ENCODE measurements around the gene ZW10.

DNA sequence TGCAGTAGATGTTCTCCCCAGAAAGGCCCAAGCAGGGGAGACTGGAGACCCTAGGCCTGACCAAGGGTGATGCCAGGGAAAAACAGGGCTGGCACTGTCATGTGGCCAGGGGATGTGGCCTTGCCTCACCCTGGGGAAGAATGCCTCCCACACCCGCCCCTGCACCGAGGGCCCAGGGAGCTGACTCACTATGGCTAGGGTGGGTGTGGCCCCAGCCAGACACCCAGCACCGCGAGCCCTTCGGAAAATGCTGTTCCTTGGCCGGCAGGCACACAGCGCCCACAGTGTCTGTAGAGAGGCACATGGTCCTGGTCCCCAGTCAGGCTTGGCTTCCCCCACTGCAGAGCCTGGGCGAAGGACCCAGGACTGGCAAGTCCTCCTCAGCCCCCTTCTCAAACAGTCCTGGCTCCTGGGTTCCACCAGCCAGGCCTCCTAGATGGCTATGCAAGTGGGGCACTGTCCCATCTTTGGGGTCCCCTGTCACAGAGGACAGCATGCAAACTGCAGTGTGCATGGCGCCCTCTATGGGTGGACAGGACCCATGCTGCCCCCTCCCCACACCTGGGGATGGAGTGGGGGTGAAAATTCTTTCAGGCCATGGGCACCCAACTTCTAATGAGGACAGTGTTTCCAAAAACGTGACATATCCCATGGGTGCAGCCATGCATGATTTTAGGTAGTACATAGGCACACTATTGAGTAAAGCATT is 15.3 kb downstream of the TMPRSS5 start:
- PRO-cap: no peak

DNA sequence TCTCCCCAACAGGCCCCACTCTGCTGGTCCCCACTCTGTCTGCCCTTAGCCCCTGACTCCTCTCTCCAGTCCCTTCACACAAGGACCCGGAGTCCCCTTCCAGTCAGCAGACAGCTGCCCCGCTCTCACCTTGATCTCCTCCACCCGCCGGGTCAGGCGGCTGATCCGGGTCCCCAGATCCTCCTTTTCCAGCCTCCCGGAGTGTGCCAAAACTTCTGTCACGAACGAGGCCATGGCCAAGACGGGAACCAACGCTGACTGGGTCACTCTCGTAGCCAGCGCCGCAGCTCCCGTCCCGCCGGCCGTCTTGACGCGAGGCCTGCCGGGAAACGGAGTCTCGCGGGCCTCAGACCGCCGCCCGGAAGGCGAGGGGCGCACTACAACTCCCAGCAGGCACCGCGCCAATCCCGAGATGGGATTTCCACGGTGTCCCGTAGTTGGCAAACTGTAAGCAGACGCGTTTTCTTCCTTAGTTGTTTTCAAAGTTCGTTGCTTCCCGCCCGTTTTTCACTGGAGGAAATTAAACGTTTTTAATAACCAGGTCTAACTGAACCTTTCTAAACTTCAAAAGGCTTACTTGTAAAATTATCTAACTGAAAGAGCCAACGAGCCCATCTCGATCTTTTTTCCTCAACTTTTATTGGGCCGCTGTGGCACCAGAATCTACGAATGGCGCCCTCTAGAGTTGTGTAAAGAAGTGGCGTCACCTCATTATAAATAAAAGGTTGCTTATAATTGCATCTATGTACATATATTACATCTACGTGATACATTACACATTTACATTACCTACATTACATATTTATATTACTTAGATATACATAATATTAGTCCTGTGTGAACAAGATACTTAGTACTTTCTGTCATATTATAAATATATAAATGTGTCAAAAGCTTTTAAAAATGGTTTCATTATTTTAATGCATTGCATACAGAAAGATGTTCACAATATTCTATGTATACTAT is at the start of gene ZW10:
TSS of gene ZW10 (minus strand) at position 260 of the 966 bp plus-strand sequence.
- PRO-cap: unidirectional peak, minus-strand start at position 260 of the sequence

DNA sequence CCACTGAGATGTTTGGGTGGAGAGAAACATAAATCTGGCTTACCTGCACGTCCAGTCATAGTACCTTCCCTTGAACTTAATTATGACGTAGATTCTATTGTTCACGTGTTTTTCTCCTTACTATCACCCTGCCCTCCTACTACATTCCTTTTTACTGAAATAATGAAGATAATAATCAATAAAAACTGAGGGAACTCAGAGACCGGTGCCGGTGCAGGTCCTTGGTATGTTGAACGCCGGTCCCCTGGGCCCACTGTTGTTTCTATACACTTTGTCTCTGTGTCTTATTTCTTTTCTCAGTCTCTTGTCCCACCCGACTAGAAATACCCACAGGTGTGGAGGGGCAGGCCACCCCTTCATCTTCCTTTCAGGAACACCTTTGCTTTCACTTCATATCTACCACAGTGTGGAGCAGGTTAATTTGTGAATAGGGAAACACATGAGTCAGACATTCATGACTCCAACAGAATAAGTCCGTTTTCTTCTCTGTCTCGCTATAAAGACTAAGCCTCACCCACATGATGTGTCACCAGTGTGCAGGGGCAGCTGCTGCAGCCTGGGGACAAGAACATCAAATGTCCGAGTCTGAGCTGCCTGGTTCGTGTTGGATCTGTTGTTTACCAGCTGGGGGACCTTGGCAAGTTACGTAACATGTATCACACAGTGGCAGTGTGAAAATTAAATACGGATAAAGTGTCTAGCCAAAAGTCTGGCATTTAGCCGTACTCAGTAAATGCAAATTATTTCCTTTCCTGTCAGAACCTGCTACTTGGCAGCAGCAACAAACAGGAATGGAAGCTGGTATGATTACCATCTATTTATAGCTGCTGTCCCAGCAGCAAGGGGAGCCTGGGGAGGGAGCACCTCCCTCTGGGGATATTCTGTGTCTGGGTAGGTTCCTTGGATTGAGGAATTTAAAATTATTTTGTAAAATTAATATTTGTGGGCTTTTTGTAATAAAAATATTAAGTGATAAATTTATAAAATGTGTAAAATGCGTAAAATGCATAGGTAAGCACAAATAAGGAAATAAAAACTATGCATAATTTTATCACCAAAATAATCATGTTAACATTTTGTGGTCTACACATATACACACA is 1.5 kb upstream of the CLDN25 start:
- PRO-cap: no peak

DNA sequence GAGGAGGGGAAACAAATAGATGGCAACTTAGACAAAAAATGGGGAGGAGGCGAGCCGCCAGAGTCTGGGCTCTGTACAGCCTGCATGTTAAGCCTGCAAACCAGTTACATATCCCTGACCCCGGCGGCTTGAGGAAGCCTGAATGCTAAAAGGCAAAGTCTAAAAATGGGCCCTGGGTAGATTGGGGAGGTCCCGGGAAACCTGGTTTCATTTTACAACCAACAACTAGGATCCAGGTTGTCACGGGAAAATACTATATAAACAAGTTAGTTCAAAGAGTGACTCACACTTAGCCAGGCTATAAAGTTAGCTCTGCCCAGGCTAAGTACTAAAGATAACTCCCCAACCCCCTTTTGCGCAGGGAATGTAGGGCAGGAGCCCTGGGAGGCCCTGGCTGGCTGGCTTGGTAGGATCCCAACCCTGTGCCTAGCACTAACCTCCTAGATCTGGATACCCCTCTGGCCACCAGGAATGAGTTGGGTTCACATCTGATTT is 18.7 kb upstream of the ZBTB16 start:
- PRO-cap: no peak

GRCh38 chr11:114075698-114076170 is 16.2 kb downstream of the ZBTB16 start:
- PRO-cap: no peak

- PRO-cap: no peak
Observed at GRCh38 chr11:114076174-114076392, 16.6 kb downstream of the ZBTB16 start.

DNA sequence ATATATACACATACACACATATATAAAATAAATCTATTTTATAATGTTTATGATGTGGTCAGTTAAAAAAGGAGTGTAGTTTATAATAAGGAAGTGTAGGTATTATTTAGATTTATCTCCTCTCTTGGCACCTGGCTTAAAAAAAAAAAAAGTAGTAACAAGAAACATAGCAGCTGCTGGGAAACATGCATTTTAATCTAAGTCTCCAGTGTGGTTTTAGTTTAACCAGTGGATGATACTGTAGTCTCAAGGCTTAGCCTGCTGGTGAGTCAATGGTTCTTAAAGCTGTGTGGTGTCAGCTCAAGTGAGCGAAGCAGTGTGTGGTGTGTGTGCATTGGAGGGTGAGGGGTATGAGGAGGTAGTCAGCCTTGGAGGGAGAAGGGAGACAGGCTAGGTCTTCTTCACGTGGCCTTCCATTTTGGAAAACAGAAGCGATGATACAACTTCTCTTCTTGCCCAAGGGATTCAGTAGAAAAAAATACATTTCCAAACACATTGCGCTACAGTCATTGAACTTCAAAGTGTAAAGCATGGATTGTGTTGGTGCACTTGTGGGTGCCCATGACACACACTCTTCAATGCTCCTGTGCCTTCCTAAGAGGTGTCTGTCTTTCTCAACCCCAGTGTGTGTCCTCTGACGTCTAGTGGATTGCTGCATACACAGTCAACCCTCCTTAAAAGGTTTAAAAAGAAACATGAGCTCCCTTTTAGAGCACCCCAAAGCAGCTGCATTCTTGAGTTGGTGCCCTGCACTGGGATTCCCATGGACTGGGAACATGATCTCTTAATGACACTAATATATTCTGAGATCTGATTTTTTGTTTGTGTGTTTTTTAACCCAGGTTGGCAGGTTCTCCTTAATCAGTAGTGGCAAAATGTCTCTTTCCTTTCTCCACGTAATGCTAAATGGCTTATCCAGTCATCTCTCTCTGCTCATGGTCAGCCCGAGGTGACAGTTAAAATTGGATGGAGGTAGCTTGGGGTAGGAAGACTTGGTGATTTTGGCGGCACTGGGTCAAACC is 40.1 kb downstream of the ZBTB16 start:
- PRO-cap: bidirectional peak, plus-strand start at position 633 of the sequence, minus-strand start at position 420 of the sequence

DNA sequence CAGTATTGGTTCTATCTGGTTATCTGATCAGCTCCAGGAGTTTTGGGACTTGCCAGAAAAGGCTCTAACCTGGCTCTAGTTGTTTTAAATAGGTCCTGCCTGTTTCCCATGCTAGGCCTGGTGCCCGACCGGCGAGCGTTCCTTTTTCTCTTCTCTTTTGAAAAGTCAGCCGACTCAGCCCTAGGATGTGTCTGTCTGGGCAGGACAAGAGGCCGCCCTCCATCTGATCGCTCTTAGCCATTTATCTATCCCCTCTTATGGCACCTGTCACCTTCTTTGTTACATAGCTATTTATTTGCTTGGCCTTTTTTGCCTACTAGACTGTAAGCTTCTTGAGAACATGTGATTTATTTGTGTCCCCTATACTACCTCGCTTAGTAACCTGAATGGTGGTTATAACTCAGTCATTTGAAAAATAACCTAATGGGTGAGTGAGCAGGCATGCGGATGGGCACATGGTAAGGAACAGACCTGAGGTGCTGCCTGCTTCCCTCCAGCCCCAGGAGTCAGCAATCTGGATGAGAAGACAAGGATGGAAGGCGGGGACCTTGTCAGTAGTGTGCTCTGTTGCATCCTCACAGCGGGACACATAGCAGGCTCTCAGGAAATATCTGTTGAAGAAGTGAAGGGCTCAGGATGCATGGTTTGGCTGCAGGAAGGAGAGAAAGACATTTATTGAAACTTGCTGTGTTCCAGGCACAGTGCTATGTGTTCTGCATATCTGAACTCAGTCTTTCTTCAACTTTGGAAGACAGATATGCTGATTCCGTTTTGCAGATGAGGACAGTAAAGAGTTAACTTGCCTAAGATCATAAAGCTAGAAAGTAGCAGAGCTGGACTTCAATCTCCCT is 108.5 kb downstream of the ZBTB16 start:
- PRO-cap: no peak

DNA sequence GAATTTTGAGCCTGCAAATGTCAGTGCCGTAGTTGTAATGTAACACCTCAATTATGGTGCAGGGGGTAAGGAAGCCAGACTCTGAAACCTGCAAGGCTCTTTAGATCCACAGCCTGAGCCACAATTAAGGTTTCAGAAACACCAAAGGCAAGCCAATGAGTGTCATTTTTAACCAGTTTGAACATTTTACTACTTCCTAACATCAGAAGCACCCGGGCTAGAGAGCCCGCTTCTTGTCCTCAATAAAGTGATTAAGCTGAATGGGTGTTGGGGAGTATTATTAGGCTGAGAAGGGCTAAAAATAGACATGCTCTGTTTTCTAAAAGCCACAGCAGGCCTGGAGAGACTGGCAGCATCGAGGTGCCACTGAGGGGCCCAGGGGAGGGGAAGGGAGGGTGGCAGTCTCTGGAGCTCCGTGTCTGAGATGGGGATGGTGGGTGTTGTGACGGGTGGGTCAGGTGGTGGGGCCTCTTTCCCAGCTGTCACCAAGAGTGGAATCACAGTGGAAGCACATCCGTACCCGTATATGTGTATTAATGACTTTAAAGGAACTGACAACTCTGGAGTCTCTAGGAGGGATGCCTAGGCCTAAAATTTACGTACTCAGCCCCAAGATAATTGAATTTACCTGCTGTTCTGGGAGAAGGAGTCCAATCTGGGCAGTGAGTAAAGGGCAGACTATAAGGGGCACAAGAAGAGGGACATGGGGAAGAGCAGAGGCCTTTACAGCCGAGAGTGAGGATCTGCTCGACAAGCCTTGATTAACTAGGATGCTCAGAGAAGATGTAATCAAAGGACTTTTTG is 113.7 kb downstream of the ZBTB16 start:
- PRO-cap: no peak

GRCh38 chr11:114178921-114179696 is 117.1 kb upstream of the NNMT start:
- PRO-cap: bidirectional peak, plus-strand start at chr11:114179805, minus-strand start at chr11:114179465

DNA sequence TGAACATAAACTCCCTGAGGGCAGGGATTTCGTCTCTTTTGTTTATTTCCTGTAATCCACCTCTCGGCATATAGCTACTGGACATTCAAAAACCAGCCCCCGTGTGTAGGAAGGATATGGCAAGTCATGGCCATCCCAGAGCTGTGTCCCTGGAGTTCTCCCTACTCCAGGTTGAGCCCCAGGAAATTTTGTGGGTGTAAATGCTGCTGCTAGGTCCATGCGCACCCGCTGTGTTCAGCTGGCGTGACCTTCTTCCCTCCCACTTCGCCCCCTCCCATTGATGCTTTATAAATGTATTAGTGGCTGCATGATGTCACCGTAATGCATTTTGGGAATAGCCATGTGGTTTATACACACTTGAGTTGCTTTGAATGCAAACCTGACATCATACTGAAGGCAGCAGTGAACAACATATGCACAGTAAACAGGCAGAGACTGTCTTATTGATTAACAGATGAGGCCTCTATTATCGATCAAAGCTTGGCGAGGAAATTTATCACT is 113.7 kb upstream of the NNMT start:
- PRO-cap: no peak

DNA sequence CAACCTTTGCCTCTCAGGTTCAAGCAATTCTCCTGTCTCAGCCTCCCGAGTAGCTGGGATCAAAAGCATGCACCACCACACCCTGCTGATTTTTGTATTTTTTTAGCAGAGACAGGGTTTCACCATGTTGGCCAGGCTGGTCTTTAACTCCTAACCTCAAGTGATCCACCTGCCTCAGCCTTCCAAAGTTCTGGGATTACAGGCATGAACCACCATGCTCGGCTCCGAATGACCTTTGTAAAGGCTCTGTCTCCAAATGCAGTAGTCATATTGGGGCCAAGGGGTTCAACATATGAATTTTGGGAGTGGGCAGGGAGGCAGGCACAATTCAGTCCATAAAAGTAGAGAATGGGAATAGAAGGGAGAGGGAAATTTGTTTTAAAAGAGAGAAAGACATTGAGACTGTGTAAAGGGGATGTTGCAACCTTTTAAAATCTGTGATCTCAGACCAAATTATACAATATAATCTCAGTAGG is 25.3 kb upstream of the NNMT start:
- PRO-cap: no peak

DNA sequence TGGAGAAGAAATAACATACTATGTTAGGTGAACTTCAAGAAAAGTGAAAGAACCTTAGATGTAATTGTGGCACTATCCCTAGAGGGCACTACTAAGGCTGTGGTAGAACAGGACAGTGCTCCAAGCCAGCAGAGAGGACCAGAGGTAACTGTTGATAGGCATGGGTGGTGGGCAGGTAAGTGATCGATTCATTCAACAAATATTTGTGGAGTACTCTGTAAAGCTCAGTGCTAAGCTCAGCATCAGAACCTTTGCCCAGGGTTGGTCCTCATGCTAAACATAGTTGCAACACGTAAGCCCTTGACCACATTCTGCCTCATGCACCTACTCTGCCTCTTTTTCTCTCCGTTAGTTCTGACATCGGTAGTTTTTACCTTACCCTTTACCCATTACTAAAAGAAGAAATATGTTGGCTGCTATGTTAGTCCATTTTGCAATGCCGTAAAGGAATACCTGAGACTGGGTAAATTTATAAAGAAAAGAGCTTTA is 18.5 kb upstream of the NNMT start:
- PRO-cap: no peak

- PRO-cap: no peak
Observed at GRCh38 chr11:114319956-114320390, 23.8 kb downstream of the NNMT start.

DNA sequence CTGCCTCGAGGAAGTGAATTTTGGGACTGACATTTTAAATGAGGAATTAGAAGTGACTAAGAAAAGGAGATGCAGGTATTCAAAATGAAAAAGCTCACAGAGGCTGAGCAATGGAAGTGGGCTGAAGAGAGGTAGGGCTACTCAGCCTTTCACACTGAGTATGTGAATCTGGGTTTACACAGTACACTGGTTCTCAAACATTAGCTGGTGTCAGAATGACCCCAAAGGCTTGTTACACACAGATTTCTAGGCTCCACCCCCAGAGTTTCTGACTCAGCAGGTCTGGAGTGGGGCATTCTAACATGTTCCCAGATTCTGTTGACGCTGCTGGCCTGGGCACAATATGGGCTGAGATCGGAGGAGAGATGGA is 32.9 kb downstream of the CADM1 start:
- PRO-cap: no peak

DNA sequence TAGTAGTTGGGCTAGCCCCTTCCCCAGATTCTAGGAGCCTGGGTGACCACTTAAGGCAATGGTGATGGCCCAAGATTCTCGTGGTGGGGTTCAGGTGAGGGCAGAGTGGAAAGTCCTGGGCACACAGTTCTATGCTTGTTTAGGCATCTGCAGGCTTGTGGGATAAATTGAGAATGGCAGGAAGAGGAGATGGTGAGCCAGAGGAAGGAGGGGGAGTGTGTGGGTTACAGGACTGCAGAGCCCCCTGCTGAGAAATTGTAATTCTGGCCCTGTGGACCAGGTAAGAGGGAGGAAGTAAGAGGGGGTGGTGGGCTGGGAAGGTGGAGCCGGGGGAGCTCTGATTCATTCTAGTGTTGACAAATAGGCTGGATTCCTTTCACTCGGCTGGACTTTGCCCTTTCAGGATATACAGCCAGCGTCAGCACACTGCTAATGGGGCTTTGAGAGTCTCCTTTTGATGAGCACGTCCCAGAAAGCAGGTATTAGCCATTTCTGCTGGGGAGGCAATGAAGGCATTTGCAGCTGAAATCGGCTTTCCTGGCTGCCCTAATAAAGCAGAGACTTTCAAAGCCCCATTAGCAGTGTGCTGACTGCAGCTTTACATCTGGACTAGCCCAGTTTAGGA is 44.6 kb upstream of the CADM1 start:
- PRO-cap: no peak

- PRO-cap: unidirectional peak, plus-strand start at chr11:116193114
Observed at GRCh38 chr11:116192631-116193181, 580.1 kb downstream of the BUD13 start.

DNA sequence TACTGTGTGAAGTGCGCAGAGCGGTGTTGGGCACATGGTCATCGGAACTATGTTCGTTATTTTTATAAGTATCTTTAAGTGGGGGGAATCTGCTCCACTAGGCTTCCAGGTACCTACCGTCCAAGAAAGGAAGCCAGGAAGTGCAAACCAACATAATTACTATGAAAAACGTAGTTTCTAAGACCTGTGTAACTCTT is 572 bp upstream of the BUD13 start:
- PRO-cap: no peak

DNA sequence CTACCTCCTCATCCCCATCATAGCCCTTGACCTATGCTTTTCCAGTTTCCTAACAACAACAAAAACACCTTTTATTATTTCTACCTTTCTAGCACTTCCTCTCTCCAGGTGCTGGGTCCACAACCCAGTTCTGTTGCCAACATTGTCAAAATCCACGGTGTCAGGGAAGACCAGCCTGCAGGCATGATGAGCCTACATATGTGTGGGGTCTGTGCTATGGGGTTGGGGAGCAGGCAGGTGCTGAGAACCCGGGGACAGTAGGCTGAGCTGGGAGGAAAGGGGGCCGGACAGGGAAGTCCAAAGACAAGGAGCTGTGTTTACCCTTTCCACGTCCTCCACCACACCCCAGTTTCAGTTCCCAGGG is 716 bp upstream of the ZPR1 start:
- PRO-cap: no peak

GRCh38 chr11:116843796-116844532 is 6.5 kb upstream of the APOA1 start:
- PRO-cap: no peak